Calu3 (cell line): ENCODE data around the gene NARS2.

GRCh38 chr11:77698374-77698807 is 60.8 kb upstream of the CLNS1A start:
- PRO-cap, result no peak

GRCh38 chr11:78022303-78022985 is 632 bp downstream of the KCTD14 start:
- PRO-cap, result unidirectional peak, plus-strand start at chr11:78022570

GRCh38 chr11:78036860-78037625 is 14.0 kb upstream of the KCTD14 start:
- PRO-cap, result no peak

DNA sequence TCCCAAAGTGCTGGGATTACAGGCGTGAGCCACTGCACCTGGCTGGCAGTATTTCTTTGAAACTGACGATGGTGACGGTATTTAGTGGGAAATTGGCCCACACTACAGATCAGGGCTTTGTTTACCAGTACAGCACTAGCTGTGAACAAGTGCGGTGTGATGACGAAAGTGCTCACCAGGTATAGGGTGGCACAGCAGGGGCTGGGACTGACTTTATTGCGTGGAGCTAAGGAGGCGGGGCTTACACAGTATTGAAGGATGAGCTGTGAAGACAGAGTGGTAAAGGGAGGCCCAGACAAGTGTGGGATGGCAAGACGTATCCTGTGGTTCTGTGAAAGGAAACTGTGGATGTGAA is 20.3 kb downstream of the KCTD21 start:
- PRO-cap, result no peak

DNA sequence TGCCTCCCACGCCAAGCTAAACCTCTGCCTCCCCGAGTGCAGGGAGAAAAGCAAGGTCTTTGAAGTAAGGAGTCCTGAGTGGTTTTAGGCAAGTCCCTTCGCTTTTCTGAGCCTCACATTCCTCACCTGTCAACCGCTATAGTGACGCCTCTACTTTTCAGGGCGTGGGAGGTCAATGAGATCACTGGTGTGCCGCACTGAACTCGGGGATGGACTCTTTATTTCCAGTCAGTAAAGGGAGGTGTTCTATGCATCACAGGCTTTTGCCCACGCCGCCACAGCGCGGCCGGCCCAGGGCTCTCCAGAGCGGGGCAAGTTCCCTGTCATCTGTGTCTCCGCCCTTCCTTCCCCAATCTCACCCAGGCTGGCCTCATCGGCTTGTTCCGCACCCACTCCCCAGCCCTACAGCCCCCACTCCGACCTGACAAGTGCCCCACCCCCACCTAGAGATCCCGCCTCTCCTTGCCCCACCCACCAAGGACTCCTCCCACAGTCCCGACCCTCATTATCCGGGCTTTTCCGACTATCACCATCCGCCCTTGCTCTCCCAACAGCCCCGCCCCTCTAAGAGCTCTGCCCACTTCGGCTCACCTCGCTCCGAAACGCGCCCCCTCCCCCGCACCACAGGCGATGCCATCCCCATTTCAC is 494 bp downstream of the KCTD21 start:
- PRO-cap, result no peak

DNA sequence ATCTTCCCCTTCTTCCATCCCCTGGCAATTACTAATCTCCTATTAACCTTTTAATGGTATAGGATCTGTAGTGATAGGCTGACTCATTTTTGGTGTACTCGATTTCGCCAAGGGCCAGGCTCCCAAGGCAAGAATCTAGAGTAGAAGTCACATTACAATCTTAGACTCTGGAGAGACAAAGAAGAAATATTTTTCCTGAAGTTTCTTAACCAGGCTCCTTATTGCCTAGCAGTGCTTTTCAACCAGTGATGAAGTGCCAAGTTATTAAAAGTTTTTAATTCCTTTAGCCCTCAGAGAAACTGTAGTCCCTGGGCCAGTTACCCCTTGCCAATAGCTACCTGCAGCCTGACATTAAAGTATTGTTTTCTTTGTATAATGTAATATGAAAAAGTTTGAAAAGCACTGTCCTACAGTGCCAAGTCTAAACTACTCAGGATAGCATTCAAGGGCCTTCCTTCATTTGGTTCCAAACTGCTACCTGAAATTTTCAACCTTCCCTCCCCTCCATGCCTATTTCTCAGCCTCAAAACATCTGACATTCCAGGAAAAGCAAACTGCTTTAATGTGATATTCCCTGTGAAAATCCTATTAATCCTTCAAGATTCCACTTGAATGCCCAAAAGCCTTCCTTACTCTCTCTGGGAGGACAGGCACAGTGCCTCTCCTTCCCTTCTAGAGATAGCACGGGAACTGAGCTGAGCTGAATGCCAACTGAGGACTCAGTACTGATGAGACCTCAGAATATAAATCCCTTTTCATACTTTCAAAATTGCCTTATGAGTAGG is 113.1 kb downstream of the GAB2 start:
- PRO-cap, result no peak

- PRO-cap, result no peak
These were observed 48.2 kb downstream of the GAB2 start for GRCh38 chr11:78369396-78369894.

DNA sequence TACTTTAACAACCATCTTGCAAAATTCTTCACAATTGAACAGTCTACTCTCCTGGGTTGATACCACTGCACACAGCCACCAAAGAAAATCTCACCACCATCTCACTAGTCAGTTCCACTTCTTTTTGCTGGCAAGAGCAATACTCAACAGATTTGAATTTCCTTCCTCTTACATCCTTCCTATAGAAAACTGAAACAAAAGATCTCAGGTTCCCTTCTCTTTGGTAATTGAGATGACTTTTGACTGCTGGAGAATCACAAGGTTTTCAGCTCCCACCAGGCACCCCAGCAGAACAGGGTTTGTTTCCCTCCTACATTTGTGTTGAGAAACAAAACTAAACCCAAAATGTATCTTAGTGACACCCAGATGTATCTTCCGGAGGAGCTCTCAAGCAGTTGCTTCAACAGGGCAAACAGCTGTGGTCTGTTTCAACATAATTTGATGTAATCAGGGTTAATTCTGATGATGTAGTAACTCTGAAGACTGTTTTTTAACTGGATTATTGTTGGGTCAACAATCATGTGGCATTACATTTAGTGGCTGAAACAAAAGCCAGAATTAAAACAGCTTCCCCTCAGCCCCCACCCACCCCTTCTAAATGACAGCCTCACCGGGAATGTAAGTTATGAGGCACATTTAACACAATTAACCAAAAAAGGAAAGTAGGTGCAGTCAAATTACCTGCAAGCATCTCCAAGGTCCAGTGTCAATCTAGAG is 7.2 kb upstream of the GAB2 start:
- PRO-cap, result no peak

- PRO-cap, result unidirectional peak, plus-strand start at chr11:78574449; bidirectional peak, plus-strand start at chr11:78574940, minus-strand start at chr11:78574829
These were observed at the start of gene NARS2 for GRCh38 chr11:78574208-78575046. Gene NARS2, minus strand, starts transcription at chr11:78574864.

DNA sequence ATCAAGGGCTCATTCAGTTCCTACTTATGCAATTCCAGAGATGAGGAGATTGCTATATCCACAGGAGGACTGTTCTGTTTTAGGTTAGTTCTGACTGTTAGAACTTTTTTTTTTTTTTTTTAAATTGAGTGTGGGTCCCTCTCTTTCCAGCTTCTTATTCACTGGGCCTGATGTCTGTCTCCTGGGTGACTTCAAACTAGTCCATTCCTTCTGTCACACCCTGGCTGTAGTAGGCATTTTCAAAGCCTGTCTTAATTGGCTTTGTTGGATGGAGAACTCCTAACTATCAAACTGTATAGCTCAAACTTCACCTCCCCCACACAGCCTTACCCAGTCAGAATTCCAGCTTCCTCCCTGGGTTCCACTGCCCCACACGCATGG is 159.7 kb upstream of the NARS2 start:
- PRO-cap, result no peak

DNA sequence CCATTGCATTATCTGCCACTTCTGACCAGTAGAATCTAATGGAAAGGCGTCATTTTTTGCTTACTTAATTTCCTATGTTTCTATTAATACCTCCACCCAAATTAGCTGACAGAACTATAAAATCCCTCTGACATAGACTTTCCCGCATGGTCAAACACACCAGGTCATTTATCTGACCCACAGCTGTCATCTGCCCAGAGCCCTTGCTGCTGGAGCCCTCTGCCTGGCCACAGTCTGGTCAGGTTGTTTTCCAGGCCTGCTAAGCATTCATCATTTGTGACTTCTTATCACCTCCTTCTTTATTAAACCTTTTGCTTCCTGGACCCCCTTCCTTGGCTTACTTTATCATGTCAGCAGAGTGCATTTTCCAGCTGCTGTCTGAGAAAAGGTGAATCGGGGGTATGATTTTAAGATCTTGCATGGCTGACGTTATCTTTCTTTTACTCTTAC is 258.7 kb upstream of the NARS2 start:
- PRO-cap, result no peak

DNA sequence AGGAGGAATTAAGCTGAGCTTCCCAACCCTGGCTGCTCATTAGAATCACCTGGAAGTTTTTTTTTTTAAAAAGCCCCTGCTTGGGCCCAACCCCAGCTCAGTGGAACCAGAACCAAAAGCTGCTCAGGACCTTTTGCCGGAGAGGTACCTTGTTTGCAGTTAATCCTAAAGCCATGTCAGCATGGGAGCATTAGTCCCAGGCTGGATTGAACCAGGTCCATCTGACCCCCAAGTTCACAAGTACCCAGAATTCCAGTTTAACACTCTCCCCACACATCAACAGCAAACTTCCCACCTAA is 243.6 kb downstream of the TENM4 start:
- PRO-cap, result no peak

- PRO-cap, result no peak
These were observed 34.5 kb downstream of the TENM4 start for GRCh38 chr11:79406390-79406719.

DNA sequence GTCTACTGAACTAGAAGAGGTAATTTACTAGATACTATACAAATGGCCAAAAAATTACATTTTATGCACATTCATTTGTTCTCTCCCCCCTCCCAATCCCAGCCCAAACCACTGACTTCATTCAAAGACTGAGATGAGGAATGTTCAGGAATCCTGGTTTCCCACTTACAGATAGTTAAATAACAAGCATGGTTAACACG is 1387.8 kb upstream of the TENM4 start:
- PRO-cap, result no peak

GRCh38 chr11:82824550-82825135 is 75.6 kb downstream of the PRCP start:
- PRO-cap, result no peak

DNA sequence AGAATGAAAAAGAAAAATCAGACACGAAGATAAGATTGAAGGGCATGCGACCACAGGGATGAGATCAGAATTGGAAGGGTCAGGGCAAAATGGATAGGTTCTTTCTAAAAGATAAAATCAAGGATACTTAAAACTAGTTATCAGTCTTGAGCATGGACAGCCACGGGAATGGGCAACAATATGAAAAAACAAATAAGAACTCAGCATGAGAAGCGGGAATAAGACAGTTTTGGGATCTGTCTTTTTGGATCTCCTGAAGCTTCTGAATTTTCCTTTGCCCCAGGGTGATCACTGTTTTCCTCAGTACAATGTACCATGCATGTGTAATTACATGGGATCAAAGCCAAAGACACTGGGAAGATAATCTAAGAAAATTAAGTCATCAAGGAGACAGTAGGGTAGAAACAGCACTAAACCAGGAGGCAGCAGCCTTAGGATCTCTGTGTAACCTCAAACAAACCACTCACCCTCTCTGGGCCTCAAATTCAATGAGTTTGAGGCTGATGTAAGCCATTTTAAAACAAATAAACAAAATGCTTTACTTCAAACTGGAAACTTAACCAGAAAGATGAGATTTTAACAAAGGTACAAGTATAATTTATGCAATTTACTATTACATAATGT is 77.2 kb downstream of the RAB30 start:
- PRO-cap, result no peak

DNA sequence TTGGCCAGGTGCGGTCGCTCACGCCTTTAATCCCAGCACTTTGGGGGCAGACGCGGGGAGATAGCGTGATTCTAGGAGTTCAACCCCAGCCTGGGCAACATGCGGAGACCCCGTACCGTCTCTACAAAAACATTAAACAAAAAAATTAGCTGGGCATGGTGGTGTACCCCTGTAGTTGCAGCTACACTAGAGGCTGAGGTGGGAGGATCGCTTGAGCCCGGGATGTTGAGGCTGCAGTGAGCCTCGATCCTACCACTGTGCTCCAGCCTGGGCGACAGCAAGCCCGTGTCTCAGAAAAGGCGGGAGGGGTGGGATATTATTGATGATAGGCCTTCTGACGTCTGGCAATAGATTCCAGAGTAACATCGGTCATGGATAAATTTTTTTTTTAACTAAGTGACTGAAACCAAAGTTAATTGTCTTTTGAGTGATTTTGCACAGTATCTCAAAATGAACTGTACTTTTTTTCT is 1.1 kb upstream of the RAB30 start:
- PRO-cap, result unidirectional peak, minus-strand start at position 292 of the sequence

GRCh38 chr11:83157260-83158296 is 647 bp downstream of the PCF11 start:
- PRO-cap, result bidirectional peak, plus-strand start at chr11:83157450, minus-strand start at chr11:83157397

DNA sequence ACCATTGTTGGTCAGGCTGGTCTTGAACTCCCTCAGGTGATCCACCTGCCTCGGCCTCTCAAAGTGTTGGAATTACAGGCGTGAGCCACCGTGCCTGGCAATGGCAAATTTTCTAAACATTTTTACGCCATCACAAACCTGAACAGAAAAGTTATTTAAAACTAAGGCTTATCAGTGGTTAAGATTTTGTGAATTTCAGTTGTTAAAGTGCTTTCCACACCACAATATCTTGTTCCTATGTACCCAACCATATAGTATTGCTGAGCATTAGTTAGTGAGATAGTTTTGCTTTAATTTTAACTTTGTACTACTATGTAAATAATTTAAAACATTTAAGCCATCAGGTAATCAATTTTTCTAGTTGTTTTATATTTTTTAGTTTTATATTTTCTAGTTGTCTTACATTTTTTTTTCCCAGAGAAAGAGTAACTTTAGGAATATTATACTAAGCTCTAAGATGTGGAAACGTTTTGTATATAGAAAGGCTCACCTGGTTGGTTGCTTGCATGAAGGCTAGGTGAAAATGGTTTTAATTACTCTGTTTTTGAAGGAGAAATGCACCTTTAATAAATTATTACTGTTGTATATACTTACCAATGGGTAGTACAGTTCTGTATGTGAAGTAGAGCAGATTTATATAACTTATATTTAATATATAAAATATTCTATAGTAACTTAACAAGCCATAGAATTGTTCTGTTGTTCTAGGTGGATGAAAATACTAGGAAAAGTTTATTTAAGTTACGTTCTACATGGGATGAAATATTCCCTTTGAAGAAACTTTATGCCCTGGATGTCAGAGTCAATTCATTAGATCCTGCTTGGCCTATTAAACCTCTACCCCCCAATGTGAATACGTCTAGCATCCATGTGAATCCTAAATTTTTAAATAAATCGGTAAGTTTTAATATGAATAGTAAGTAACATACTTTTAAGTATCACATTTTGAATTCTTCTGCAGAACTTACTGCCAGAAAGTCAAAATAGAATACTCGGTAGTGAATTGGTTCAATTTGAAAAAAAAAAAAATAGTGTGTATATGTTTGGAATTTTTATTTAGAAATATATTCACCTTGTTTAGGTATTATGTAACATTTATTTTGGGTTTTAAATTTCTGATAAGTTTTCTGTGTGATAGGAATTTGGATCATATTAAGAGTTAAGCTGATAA is 6.4 kb downstream of the PCF11 start:
- PRO-cap, result no peak

DNA sequence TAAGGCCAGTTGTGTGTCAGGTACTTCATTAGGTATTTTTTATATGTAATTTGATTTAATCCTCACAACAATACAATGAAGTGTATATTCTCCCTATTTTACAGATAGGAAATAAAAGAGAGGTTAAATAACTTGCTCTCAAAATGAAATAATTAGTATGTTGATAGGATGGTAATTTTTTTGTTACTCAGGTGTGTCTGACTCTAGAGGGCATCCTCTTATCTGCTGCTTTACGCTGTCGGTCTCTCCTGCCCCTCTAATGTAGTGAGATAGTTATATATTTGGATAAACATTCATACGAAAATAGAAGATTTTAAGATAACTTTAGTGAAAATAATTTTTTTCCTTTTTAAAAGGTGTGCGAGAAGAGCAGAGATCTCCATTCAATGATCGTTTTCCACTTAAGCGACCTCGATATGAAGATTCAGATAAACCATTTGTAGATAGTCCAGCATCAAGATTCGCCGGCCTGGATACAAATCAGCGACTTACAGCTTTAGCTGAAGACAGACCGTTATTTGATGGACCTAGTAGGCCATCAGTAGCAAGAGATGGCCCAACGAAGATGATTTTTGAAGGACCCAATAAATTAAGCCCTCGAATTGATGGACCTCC is 11.2 kb downstream of the PCF11 start:
- PRO-cap, result no peak